Fallopian tube (tissue), 1 donor: Measurements from ENCODE around the genes PGF and MLH3.

DNA sequence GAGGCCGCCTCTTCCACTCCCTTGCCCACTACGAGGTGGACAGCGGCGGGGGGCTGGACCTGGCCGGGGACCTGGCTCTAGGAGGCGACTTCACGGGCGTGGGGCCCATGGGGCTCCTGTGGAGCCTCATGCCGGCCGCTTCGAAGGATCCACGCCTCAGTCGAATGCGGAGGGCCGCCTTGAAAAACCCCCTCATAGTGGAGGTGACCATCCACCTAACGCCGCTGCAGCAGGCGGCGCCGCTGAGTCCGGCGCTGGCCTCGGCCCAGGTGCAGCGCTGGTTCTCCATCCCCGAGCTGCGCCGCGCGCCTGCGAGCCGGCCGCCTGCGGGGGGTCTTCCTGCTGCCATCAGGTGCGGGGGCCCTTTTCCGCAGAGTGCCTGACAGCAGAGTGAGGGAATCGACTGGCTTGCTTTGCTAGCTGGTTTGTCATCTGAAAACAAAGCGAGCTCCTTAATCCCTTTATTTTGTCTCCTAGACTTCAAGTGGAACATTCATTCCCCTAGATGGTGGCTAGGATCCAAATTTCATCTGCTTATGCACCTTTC is 10.5 kb upstream of the DNAL1 start:
- PRO-cap = no peak

- PRO-cap = no peak
Observed at GRCh38 chr14:73722496-73723252, 8.5 kb upstream of the PNMA1 start.

DNA sequence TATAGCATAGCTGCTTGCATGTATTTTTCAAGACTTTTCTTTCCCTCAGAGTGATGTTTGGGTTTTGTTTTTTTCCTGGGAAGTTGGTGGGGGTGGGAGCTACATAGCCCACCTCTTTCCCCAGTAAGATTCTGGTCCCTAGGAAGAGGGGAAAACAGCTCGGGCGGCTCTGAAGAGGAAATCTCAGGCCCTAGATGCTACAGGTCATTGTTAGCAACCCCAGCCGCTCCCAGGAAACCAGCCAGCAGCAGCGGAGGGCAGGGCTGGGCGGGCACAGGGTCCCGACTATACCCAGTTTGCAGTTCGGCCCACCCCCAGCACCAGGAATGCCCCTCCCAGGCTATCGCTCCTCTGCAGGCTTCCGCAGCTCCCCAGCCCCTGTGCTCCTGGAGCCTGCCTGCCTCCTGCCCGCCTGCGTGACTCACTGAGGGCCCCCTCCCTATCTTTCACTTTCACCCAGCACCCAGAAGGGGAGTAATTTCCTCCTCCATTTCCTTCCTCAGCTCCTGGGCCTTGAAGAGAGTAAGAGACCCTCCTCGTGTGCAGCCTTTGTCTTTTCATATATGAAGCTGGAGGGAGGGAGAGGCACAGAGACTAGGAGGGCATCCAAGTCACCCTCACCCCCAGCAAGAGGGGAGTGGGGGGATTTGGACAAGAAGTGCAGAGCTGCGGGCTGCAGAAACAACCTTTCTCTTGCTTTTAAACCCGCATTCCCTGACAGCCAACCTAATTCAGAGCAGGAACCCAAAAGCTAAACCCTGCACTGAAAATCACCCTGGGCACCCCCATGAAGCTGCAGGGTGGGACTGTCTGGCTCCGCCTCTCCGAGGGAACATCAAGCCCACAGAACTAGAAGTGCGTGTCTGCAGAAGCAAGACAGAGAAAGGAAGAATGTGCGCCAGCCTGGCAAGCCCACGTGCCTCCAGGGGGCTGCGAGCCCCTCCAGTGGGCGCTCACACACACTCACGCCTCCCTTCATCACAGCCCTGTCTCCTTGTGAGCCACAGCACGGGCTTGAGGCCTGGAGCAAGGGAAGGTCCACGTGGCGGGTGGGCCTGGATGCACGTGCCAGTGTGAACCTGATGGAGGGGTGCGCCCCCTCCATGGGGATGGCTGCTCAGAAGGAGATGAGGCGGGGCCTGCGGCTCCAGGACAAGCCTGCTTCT is 18.4 kb downstream of the MIDEAS start:
- PRO-cap = bidirectional peak, plus-strand start at position 339 of the sequence, minus-strand start at position 388 of the sequence; unidirectional peak, minus-strand start at position 426 of the sequence; unidirectional peak, plus-strand start at position 868 of the sequence

DNA sequence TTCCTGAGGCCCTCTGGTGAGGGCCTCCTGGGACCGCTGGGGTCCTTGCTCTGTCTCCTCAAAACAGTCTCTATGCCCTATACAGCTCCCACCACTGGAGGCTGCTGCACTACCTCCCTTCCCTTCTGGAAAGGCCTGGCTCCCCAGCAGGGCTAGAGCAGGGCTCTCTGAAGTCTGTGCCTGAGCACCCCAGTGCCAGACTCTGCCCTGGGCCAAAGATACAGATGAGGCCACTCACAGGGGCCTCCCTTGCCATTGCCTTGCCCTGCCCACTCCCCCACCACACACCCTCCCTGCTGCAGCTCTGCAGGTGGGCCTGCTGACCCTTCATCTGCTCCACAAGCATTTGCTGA is 13.6 kb downstream of the MIDEAS start:
- PRO-cap = no peak

DNA sequence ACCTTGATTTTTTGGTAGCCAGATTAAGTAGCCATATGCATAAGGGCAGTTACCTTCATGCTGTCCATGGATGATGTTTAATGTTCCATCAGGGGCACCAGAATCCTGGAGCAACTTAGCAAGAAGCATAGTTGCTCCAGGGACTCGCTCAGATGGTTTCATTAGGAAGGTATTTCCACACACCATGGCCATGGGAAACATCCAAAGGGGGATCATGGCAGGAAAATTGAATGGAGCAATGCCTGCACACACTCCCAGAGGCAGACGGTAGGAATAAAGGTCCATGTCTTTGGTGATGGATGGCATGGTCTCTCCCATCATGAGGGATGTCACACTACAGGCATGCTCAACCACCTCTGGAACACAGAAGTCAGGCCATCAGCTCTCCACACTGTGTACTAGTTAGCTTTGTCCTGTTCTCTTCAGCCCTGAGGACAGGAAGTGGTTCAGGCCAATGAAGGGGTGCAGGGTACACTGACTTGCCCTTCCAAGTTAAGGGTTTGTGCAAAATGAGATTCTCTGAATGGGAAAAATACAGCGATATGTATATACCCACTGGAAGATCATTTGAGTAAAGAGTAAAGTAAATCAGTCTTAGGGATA is 13.0 kb downstream of the ALDH6A1 start:
- PRO-cap = no peak

DNA sequence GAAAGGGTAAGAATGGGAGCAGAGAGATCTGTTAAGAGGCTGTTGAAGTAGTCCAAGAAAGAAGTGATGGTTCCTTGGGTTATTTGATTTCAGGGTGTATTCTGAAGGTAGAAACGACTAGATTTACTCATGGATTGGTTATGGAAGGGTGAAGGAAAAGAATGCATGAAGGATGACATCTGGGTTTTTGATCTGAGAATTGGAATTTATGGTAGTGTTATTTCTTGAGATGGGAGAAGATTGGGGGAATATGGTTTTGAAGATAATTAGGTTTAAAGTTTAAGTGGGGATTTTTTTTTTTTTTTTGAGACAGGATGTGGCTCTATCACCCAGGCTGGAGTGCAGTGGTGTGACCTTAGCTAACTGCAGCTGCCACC is 4.3 kb downstream of the LIN52 start:
- PRO-cap = no peak

GRCh38 chr14:74257265-74258255 is 18.3 kb downstream of the VSX2 start:
- PRO-cap = no peak

DNA sequence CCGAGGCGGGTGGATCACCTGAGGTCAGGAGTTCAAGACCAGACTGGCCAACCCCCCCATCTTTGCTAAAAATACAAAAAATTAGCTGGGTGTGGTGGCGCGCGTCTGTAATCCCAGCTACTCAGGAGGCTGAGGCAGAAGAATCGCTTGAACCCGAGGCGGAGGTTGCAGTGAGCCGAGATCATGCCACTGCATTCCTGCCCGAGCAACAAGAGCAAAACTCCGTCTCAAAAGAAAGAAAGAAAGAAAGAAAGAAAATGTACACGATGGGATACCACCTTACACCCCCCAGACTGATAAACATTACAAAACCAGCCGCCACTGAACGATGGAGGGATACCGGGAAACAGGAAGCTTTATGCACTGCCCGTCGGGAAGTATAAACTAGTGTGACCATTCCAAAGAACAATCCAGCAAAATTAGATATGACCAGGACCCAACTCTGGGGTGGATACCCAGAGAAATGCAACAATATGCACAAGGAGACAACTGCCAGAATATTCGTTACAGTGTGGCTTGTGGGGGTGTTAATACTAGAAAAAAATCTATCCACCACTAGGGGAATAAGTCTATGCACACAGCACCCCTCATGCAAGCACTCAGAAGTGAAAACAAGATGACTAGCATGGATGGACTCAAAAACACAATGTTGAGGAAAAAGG is 932 bp downstream of the ABCD4 start:
- PRO-cap = unidirectional peak, plus-strand start at position 602 of the sequence

GRCh38 chr14:74398694-74398900 is 27.4 kb downstream of the SYNDIG1L start:
- PRO-cap = unidirectional peak, minus-strand start at chr14:74398786

- PRO-cap = no peak
Observed at GRCh38 chr14:74508372-74509496, 15.2 kb downstream of the ISCA2 start.

GRCh38 chr14:74572822-74573314 is 39.2 kb downstream of the LTBP2 start:
- PRO-cap = bidirectional peak, plus-strand start at chr14:74573208, minus-strand start at chr14:74573077

DNA sequence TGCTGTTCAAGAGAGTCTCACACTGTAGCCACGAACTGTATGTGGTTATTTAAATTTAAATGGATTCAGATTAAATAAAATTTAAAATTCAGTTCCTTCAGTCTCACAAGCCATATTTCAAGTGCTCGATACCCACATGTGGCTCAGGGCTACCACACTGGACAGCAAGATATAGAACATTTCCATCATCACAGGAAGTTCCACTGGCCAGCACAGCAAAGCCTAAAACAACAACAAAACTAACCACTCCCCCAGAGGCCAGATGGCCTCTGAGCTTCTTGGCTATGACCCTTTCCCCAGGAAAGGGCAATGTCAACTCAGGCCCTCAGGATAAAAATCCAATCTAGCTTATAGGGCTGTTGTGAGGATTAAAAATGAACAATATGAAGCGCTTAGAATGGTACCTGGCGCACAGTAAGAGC is 18.5 kb downstream of the LTBP2 start:
- PRO-cap = no peak

GRCh38 chr14:74617356-74617738 is 5.3 kb upstream of the LTBP2 start:
- PRO-cap = no peak

DNA sequence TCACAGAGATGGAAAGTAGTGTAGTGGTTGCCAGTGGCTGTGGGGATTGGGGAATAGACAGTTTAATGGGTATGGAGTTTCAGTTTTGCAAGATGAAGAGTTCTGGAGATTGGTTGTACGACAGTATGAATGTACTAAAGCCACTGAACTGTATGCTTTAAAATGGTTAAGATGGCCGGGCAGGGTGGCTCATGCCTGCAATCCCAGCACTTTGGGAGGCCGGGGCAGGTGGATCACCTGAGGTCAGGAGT is 23.2 kb upstream of the YLPM1 start:
- PRO-cap = no peak

- PRO-cap = no peak
Observed at GRCh38 chr14:74797413-74798170, 34.5 kb downstream of the YLPM1 start.

GRCh38 chr14:74902989-74903962 is 19.8 kb downstream of the RPS6KL1 start:
- PRO-cap = no peak

DNA sequence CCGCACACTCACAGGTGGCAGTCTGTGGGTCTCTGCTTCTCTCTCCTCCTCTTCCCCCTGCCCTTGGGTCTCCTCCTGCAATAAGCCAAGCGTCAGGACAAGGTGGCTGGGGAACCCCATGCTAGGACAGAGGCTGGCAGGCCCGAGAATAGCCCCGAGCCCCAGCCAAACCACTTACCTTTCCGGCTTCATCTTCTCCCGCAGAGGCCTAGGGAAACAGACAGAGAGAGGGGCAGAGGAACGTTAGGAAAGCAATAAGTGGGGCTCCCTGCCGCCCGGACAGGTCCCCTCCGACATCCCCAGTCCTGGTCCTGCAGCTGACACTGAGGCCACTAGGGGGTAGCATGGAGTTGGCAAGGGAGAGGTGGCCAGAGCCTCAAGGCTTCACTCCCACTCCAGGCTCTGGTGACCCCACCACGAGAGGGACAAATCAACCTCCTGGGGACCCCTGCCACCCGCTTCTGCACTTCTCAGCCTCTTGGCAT is 9.2 kb downstream of the PGF start:
- PRO-cap = no peak

DNA sequence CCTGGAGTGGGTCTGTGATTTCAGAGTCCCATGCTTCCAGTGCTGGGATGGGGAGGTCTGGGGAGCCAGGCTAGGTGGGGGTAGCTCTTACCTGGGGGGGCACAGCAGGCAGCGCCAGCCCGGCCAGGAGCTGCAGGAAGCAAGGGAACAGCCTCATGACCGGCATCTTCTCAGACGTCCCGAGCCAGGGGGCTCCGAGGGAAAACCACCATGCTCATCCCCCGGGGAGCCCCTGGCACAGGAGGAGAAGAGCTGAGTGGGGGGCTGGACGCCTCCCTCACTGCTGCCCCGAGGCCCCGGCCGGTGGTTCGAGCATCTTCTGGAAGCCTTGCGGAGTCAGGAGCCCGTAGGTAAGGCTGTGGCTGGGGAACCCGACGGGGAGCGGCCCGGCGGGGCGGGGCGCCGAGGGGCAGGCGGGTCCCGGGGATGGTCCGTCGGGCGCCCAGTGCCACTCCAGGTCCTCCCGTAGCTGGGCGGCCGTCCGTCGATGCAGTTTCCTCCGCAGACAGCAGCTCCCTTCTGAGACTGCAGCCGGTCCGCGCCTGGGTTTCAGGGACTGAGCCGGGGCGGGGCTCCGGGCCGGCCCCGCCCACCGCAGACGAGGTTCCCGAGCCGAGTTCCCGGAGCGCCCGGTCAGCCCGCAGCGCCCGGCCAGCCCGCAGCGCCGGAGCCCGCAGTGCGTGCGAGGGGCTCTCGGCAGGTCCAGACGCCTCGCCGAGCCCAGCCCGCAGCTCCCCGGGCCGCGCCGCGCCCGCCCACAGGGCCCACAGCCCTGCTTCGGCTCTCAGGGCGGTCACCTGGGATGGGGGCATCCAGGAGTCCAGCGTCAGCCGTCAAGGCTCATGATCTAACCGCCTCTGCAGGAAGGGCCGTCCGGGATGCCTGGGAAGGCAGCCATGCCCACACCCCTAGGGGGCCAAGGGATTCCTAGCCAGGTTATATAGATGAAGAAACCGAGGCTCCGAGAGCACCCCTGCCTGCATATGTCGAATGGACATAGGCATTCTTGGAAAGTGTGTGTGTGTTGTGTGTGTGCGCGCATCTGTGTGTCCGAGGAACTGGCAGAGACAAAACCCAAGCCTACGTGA is at the start of gene PGF:
Gene PGF (minus strand): TSS at position 521 of the 1,088 bp plus-strand sequence.
- PRO-cap = bidirectional peak, plus-strand start at position 633 of the sequence, minus-strand start at position 521 of the sequence

DNA sequence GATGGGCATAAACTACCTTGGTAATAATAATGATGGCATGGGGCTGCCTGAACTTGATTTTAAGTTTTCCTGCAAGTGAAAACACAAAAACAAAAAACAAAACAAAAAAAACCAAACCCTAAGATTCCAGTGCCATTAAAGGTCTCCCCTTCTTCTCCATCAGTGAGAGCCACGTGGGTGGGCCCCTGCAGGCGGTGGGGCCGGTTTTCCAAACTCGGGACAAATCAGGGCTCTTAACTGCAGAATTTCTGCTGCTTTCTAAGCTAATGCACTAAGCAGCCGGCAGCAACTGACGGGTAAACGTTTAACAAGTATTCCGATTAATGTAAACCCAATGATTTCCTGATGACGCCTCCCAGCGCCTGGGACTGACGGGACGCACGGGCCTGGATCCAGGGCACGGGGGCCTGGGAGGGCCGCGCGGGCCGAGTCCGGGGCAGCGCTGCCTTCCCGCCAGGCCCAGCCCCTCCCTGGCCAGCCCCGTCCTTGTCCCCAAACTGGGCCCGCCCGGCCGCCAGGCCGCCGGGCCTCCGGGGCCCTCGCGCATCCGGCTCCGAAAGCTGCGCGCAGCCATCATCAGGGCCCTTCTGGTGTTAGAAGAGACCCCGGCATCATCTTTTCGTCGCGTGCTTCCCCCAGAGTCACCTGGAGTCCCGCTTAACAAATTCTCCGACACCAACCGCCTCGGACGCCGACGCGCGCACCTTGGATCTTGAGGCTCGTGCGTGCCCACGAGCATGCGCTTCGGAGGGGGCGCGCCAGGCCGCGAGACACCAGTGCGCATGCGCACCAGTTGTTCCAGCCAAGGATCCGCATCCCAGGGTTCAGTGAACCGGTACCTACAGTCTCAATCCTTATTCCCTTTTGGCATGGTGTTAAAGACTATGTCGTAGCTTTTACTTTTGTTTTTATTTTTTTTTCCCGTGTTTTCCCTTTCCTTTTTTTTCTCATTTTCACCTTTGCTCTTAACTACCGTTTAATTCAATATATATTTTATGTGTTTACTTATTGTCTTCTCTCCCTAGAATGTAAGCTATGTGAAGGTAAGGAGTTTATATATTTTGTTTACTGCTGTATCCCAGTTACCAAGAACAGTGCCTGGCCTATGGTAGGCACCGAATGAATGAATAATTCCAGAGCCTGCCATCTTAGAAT is at the start of gene MLH3:
Gene MLH3 (minus strand): TSS at position 733 of the 1,155 bp plus-strand sequence.
- PRO-cap = bidirectional peak, plus-strand start at position 827 of the sequence, minus-strand start at position 707 of the sequence

DNA sequence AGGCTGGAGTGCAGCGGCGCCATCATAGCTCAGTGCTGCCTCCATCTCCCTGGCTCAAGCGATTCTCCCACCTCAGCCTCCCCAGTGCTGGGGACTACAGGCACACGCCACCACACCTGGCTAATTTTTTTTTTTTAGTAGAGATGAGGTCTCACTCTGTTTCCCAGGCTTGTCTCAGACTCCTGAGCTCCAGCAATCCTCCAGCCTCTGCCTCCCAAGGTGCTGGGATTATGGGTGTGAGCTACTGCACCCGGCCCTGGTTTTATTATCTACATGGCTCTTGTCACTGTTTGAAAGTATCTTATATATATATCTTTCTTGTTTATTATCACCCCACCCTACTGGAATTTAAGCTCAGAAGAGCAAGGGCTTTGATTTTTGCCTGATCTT is 7.6 kb upstream of the TMED10 start:
- PRO-cap = no peak